ENCODE results near the gene ELOA.

- CAGE, long polyA plus RNA: no peak
- RRBS: no CpG with 5 or more reads among the region's 8 CpGs
Observed at GRCh38 chr1:23555923-23556517, 3.3 kb downstream of the ID3 start.

DNA sequence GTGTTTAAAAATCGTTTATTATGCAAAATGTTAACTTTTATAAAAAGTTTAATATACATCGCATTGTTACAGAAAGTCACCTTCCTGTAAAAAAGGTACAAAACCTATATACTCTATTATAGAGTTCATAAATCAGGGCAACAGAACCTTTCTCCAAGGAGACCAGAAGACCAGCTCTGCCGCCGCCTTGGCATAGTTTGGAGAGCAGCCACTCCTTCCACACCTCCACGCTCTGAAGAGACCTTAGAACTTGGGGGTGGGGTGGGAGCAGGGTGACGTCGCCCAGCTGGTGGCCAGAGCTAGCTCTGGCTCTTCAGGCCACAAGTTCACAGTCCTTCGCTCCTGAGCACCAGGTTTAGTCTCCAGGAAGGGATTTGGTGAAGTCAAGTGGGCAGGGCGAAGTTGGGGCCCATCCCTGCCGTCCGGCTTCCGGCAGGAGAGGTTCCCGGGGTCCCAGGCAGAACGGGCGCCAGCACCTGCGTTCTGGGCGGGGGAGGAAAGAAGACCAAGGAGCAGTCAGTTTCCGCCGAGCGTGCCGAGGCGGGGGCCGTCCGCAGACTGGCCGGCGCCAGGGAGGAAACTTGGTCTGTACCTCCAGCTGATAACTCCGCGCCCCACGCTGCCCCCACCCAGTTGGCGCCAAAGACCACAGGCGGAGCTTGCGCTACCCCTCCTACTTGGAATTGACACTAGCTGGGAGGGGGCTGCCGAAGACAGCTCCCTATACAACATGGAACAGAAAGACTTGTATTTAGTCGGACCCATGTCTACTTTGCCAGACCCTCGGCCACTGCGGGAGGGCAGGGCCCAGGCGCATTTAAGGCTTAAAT lies 1.2 kb downstream of the ID3 start:
- CAGE, long polyA plus RNA: no peak
- RRBS: no CpG with 5 or more reads among the region's 37 CpGs

DNA sequence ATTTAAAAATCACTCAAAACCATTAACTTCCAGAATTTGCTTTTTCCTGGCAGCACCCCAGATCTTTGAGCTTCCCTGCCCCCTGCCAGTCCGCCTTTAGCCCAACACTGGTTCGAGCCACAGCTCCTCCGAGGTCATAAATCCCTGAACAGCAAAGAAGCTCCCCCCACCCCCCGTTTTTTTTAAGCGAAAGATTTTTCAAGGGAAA lies 334 bp upstream of the ID3 start:
- CAGE, long polyA plus RNA: no peak
- RRBS: no CpG with 5 or more reads among the region's 5 CpGs

DNA sequence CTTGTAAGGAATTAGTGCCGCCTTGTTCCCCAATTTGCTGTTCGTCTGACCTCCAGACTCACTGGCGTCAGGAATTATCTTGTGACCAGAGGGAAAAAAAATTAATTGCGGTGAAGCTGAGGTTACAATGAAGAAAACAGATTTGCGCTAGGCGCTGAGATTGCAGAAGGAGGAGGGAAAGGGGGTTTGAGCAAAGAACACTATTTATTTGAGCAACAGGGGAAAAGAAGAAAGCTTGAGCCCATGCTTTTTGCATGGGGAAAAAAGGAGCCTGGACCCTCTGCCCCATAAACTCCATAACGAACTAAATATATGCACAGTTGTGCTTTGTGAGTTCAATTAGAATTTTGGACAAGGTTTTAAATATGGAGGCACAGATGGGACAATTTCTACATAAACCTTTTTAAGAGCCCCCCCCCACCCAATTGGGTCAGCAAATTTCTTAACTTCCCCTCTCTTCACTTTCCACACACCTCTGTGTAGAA lies 680 bp upstream of the ID3 start:
- CAGE, long polyA plus RNA: no peak
- RRBS: no CpG with 5 or more reads among the region's 7 CpGs

- CAGE, long polyA plus RNA: no peak
- RRBS: no CpG with 5 or more reads among the region's 2 CpGs
Observed at GRCh38 chr1:23592469-23592954, 33.2 kb upstream of the ID3 start.

DNA sequence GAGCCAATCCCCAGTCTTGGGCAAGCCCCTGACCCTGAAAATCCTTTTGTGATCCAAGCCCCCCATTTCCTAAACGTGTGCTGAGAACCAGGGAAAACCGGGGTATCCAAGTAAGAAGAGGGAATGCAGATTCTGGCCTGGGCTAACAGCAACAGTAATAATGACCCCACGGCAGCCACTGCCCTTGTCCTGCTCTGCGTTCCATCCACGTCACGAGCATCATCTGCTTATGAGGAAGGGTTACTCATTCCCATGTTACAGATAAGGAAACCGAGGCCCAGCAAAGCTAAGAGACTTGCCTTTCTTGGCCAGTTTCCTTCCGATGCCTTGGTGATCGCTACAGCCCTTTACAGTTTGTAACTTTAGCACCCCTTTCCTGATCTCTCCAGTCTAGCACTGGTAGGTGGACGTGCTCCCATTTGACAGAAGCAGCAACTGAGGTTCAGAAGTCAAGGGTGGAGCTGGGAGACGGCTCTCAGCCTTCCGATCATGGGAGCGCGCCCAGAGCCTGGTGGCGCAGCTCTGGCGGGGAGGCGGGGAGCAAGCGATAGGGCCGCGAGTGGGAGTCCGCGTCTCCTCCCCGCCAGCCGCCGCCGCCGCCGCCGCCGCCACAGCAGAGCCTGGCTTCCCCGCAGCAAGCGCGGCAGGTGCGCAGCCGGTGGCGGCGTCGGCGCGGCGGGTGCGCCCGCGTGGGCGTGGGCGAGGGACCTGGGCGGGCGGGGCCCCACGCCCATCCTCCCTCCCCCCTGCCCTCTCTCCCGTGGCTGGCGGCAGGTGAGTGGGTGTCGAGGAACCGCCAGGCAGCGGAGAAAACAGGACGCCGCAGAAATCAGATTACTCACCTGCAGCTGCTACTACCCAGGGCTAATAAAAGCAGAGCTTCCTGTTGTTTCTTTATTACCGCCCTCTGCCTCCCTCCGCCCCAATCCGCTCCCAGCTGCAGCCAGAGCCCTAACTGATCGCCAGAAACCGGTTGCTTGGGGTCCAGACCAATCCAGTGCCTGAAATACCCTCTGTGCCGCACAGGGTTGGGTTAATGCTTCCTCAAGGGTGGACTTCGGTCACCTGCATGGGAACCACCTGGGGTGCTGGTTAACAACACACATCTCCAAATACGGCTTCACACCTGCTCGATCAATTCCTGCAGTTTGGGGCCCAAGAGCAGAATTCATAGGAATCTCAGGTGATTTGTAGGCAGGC lies 60.1 kb upstream of the ID3 start:
- CAGE, long polyA plus RNA: no peak
- RRBS: no CpG with 5 or more reads among the region's 65 CpGs

DNA sequence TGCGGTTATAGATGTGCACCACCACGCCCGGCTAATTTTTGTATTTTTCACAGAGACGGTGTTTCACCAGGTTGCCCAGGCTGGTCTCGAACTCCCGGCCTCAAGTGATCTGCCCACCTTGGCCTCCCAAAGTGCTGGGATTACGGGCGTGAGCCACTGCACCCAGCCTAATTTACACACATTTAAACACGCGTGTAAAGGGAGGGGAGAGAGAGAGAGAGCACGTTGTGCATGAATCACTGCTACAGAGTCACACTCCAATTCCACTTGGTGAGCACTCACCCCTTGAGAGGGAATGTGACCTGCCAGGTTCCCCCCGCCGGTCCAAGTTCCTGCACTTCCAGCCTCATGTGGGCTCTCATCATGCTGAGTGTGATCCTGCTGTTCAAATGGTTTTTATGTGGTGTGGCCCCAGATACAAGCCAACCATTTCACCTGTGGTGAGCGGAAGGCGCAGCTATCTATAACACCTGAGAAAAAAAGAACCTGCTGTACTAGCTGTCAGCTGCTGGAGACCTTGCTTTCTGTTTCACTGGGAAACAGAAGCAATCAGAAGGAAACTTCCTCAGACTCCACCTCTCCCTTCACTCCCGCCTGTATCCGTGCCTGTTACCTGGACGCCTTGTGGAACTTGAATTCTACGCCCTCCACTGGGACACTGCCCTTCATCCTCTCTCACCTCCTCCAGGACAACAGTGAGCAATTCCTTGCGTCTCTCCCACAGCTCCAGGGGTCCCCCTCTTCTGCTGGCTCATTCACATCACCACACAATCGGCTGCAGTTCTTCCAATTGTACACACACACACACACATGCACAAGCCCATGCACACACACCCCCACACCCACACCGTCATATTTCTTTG lies 64.5 kb upstream of the RPL11 start:
- CAGE, long polyA plus RNA: no peak
- RRBS: no CpG with 5 or more reads among the region's 22 CpGs

GRCh38 chr1:23697566-23698438 lies 6.2 kb downstream of the RPL11 start:
- CAGE, long polyA plus RNA: no peak
- RRBS: no CpG with 5 or more reads among the region's 10 CpGs

DNA sequence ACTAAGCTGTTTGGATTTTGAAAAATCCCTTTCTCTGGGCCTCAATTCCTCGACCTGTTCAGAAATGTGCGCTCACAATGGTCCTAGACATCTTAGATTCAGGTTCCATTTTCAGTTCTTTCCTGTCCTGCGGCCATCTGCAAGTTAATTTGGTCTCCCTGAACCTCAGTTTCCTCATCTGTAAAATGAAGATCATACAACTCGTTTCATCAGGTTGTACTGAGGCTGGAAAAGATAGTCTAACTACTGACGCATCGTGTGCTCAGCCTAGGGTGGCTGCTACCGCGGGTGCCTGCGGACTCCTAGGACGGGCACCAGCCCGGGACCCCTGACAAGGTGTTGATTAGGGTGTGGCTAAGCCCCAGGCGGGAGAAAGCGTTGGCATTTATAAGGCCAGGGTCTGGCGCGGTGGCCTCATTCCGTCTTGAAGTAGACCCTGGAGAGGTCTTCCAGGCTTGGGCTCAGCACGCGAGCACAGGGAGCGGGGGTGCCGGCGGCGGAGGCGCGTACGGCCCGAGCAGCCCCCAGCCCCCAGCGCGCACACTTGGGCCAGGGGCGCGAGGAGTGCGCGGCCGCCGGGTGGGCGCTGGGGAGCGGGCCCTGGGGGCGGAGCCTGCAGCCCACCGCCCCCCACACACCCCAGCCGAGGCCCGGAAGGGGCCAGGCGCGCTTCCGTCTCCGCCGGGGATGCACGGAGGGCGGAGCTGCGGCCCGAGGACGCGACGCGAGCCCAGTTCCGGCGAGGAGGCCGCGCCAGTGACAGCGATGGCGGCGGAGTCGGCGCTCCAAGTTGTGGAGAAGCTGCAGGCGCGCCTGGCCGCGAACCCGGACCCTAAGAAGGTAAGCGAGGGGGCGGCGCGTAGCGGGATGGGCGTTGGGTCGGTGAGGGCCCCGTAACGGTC lies at the start of gene ELOA:
ELOA (plus strand) TSS at position 733 of the 902 bp plus-strand sequence.
- CAGE, long polyA plus RNA: no peak
- RRBS: under 1% methylated on average over 39 of the region's 76 CpGs

GRCh38 chr1:23897150-23897641 lies 16.0 kb downstream of the CNR2 start:
- CAGE, long polyA plus RNA: no peak
- RRBS: no CpG with 5 or more reads among the region's 9 CpGs

- CAGE, long polyA plus RNA: no peak
- RRBS: no CpG with 5 or more reads among the region's 13 CpGs
Observed at GRCh38 chr1:23954847-23955702, 4.6 kb upstream of the PNRC2 start.

GRCh38 chr1:23958767-23959774 lies 557 bp upstream of the PNRC2 start:
- CAGE, long polyA plus RNA: no peak
- RRBS: 1% methylated on average over 33 of the region's 65 CpGs

- CAGE, long polyA plus RNA: no peak
- RRBS: no CpG with 5 or more reads among the region's 9 CpGs
Observed at GRCh38 chr1:23976201-23977250, 3.6 kb downstream of the SRSF10 start.

DNA sequence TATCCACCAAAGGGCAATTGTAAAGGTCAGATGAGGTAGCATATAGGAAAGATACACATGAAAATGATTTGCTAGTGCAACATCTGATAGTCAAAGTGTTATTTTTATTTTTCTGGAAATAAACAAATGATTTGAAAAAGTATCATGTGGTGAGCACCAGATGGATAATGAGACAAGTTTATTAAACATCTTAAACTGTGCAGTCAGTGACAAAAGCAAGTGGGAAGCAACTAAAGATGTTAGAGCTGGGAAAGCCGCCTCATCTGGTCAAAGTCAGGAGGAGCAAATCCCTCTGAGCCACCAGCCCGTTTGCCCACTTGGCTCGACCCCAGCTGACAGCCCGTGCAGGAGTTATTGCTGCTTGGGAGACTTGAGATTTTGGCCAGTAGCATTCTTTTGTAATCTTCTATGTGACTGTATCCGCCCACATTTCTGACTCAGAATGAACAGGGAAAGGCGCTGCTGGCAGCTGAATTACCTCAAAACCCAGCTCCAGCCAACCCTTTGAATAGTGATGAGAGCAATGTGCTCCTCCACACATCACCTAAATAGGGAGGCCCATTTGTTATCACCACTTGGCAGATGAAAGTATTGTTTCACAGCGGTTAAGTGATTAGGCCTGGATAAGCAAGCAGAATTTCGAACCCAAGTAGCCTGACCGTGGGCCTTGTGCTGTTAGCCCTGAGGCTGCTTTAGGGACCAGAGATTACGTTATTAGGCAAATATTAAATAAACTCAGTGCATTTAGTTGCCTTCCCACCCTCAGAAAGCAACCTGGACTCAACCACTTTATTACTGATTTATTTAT lies 65.7 kb downstream of the MYOM3 start:
- CAGE, long polyA plus RNA: no peak
- RRBS: no CpG with 5 or more reads among the region's 10 CpGs

DNA sequence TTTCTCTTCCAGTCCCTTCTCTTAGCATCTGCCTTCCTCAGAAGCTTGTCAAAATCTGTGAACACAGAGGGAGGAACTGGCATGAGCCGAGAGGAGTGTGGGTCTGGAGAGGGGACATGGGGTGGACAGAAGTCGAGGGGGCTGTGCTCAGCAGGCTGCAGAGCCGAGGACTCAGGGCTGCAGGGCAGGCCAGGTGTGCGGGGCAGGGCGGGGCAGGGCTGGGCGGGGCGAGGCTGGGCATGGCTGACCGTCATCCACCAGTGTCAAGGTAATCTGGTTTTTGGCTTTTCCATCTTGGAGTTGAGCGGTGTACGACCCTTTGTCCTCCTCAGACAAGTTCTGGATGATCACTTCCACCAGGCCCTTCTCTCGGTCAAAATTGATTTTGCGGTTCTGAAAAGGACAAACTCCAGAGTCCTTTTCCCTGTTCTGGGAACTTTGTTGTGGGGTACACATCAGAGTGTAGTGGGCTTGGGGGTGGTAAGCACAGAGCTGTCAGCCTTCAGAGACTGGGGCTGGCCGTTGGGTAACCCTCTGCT lies 43.9 kb downstream of the MYOM3 start:
- CAGE, long polyA plus RNA: no peak
- RRBS: no CpG with 5 or more reads among the region's 13 CpGs

DNA sequence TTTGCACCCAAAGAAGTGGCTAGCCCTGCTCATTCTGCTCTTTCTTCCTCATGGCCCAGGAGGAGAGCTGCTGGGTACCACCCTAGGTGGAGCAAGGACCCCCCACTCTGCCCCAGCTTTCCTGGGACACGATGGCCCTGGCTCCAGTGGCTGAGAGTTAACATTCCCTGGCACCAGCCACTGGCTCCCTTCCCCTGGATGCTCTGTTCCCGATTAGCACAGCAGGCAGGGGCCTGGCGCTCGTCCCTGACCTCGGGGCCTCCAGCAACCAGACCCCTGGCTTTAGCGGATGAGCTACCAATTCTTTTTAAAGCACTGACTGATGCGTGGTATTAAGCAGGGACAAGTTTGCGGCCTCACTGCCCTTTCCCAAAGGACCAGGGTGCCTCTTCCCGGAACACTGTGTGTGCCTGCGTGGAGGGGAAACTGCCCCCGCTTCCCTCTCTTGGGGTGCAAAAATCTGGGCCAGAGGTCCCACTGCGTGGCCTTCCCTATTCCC lies 1.1 kb downstream of the MYOM3 start:
- CAGE, long polyA plus RNA: no peak
- RRBS: no CpG with 5 or more reads among the region's 12 CpGs

DNA sequence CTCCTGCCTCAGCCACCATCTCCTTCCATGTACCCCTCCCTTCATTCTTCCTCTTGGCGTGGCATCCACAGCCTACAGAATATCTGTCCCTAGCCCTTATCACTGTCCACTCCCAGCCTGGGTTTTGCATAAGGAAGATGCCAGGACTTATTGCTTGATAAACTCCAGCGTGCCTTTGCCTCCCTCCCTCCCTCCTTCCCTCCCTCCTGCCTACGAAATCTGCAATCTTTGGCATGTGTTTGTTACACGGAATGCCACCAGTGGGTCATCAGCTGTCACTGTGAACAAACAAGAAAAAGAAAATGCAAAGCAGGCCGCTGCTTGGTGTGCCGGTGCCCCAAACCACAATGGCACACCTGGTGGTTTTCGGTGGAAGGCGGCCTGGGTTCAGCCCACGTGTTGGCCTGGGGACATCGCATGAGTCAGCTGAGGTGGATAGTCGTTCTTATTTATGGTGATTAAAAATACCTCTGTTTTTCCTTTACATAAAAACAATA lies 16.2 kb upstream of the IFNLR1 start:
- CAGE, long polyA plus RNA: no peak
- RRBS: no CpG with 5 or more reads among the region's 11 CpGs

GRCh38 chr1:24373025-24374093 lies 40.2 kb downstream of the STPG1 start:
- CAGE, long polyA plus RNA: no peak
- RRBS: no CpG with 5 or more reads among the region's 15 CpGs

DNA sequence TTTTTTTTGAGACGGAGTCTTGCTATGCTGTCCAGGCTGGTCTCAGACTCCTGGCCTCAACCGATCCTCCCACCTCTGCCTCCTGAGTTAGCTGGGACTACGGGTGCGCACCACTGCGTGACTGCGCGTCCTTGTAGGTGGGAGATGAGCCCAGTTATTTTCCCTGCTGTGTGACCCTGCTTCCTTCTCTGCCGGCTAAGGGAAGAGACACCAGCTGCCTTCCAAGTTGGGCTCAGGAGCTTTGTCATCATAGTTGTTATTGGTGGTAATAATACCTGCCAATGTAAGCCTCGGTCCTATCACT lies 969 bp upstream of the RCAN3 start:
- CAGE, long polyA plus RNA: no peak
- RRBS: no CpG with 5 or more reads among the region's 9 CpGs

- CAGE, long polyA plus RNA: no peak
- RRBS: no CpG with 5 or more reads among the region's 10 CpGs
Observed at GRCh38 chr1:24507380-24507907, 4.8 kb downstream of the RCAN3 start.

Data from mammary epithelial cell (primary cell).